ENCODE measurements around a stretch of chr2.

- RRBS, result 97% methylated on average over 3 of the region's 20 CpGs
Observed at GRCh38 chr2:238274155-238274929, 14.1 kb downstream of the PER2 start.

DNA sequence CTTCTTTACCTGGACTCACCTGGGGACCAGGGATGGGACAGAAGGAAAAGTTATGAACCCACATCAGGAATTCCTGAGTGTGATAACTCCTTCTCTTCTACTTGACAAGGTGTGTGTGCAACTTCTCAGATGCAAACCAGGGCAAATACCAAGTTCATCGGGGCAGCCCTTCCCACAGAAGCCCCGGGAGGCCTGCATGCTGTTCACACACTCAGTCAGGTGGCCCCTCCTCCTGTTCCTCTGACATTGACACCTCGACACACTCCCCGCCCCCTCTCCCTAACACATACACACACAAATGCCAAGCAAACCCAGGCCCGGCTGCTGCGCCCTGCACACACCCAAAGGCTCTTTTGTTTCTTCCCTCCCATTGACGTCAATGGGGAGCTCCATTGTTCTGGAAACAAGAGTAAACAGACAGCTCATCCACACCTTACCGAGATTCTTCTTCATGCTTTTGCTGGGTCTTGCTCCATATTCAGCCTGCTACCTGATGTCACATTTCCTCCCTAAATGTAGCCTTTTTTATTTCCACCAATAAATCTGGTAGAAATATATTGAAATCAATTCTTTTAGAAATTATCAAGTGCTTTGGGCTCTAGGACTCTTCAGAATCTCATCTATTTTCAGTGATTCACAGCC, 1.7 kb upstream of the PER2 start:
- RRBS, result no CpG with 5 or more reads among the region's 8 CpGs

DNA sequence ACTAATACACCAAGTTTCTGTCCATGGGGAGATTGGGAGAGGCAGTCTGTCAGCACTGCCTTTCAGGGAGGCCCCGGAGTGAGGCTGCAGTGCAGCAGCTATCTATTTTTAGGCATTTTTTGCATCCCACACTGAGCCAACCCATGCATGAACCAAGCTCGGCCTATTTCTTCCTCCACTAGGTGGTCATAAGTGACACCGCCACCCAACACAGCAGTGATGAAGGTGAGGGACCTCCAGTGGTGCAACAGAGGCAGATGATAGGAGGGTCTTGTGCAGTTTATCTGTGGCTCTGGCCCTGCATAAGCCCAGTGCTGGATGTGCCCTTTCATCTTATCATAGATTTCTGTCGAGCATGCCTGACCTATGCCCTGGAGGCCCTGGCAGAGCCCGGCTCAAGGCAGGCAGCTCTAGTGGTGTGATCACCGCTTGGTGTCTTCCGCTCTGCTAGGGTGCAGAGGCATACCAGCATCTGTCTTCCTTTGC, 13.9 kb upstream of the TRAF3IP1 start:
- RRBS, result no CpG with 5 or more reads among the region's 7 CpGs

- RRBS, result 56% methylated on average over 1 of the region's 29 CpGs
Observed at GRCh38 chr2:238328353-238329396, 8.4 kb downstream of the TRAF3IP1 start.

DNA sequence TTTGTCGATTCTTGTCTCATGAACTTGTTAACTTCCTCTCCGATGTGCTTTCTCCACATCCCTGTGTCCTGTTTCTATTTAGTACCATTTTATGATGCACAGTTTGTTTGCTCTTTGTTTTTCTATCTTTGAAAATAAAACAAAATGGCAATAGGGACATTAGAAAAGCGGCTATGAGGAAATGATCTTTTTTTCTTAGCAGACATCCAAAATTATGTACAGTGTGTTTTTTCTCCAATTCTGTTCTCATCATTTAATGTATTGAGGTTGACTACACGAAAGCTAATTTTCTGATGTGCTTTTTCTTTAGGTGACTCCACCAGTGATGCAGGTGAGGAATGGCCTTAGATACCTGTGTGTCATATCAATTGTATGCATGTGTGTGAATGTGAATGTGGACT, 26.8 kb downstream of the TRAF3IP1 start:
- RRBS, result no CpG with 5 or more reads among the region's 4 CpGs

GRCh38 chr2:238348573-238349028, 28.3 kb downstream of the TRAF3IP1 start:
- RRBS, result no CpG with 5 or more reads among the region's 1 CpG

- RRBS, result no CpG with 5 or more reads among the region's 34 CpGs
Observed at GRCh38 chr2:238493869-238495078, 67.5 kb downstream of the ASB1 start.

DNA sequence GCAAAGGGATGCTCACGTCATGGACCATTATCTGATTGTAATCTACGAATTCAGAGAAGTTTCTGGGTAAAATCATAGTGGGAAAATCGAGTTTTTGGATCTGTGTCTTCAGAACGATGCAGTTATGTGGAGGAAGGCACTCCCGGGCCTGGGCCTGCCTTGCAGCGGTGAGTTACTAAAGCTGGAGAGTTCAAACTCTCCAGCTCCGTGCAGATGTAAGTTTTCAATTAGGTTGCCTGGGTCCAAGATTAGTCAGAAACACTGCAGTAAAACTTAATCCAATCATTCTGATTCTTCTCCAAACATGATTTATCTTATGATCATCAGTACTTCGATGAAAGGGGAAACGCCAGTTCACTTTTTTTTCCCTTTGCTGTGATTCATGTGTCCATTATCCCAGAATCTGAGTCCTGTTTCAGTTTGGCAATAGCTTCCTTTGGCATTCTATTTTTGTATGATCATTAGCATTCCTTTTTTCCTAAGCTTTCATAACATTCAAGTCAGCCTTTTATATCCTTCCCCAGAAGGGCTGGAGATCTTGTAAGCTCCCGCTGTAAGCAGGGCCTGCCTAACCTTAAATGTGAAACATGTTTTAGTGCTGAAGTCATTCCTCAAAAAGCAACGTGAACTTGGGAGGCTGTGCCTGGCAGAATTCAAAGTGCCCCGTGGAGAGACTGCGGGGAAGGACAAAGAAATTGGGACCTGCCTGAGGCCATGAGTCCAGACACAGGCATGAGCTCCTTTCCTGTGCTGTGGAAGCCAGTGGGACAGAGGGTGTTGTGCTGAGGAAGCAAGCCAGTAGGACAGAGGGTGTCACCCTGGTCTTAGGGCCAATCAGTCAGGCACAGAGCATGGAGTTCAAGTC, 119.2 kb upstream of the TWIST2 start:
- RRBS, result no CpG with 5 or more reads among the region's 13 CpGs

GRCh38 chr2:238787168-238788037, 60.5 kb upstream of the TWIST2 start:
- RRBS, result no CpG with 5 or more reads among the region's 20 CpGs

DNA sequence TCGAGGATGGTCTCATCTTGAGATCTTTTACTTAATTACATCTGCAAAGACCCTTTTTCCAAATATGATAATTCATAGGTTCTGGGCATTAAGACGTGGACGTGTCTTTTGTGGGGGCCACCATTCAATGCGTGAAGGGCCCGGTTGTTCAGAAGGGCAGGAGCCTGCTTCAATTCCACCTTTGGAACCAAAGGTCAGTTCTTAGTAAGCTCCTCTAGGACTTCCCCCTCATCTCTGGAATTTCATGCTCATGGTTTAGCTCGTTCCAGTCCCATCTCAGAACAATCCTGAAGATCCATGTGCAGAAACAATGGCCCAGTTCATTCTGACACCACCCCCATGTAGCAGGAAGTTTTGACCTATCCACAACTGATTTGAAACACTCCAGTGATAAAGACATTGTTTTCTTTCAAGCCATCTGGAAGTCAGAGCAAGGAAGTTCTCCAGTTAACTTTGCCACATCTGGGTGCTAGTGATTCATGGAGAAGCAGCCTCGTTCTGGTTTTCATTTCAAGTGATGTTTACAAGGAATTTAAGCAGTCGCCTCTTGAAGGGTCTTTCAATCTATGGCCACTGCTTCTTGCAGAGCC, 36.7 kb upstream of the TWIST2 start:
- RRBS, result no CpG with 5 or more reads among the region's 8 CpGs

- RRBS, result no CpG with 5 or more reads among the region's 16 CpGs
Observed at GRCh38 chr2:239181874-239182394, 218.9 kb downstream of the HDAC4 start.

- RRBS, result no CpG with 5 or more reads among the region's 8 CpGs
Observed at GRCh38 chr2:239232299-239233273, 168.2 kb downstream of the HDAC4 start.

- RRBS, result no CpG with 5 or more reads among the region's 3 CpGs
Observed at GRCh38 chr2:239280912-239281792, 119.7 kb downstream of the HDAC4 start.

GRCh38 chr2:239288881-239290056, 111.6 kb downstream of the HDAC4 start:
- RRBS, result no CpG with 5 or more reads among the region's 14 CpGs

- RRBS, result no CpG with 5 or more reads among the region's 13 CpGs
Observed at GRCh38 chr2:239293873-239294562, 106.8 kb downstream of the HDAC4 start.

GRCh38 chr2:239310888-239311713, 89.7 kb downstream of the HDAC4 start:
- RRBS, result 94% methylated on average over 10 of the region's 32 CpGs

DNA sequence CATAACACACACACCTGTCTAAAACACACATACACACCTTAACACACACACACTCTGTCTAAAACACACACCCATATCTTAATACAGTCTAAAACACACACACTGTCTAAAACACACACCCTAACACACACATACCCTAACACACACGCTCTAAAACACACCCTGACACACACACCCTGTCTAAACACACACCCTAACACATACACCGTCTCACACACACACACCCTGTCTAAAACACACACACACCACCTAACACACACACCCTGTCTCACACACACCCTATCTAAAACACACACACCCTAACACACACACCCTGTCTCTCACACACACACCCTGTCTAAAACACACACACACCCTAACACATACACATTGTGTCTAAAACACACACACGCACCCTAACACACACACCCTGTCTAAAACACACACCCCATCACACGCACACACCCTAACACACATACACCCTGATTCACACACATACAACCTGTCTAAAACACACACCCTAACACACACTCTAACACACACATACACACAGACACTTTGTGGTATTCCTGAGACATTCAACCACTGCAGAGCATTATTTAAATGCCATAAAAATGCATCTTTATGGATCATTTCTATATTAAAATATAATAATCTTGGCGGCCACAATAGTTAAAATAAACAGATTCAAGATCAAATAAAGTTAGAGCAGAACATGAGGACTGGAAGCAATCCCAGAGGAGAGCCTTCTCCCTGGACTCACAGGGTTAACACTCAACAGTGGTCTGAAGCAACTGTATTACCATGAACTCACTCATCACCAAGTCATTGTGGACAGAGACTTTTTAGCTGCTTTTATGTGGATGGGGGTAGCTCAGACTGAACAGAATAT, 54.0 kb downstream of the HDAC4 start:
- RRBS, result no CpG with 5 or more reads among the region's 5 CpGs

DNA sequence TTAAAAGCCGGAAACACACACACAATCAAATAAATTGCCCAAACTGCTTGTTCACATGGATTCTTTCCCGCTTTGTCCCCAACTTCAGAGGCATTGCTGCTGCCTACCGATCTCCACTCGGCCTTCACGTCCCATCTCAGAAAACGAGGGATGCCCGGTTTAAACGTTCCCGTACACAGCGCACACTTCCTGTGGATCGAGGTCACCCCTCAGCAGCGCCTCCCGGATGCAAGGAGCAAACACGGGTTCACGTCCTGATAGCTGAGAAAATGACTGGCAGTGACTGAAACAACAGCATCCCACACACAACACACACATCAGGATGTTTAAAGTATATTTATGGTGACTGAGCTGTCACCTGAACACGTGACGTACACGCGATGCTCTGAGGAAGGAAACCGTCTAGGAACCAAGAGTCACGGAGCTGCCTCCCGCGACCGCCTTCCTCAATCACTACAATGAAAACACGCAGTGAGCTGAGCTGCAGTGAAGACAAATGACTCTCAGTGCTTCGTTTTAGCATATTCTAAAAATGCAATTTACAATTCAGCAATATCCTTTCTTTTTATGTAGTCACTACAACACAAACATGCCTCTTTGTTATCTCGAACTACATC, 20.0 kb downstream of the HDAC4 start:
- RRBS, result 8% methylated on average over 7 of the region's 27 CpGs

- RRBS, result 4% methylated on average over 26 of the region's 45 CpGs
Observed at GRCh38 chr2:239399927-239400348, 882 bp downstream of the HDAC4 start.

GRCh38 chr2:239457697-239458249, 57.0 kb upstream of the HDAC4 start:
- RRBS, result no CpG with 5 or more reads among the region's 12 CpGs

Data from GM06990 (cell line).